ENCODE measurements around the genes MTIF2 and PPP4R3B.

DNA sequence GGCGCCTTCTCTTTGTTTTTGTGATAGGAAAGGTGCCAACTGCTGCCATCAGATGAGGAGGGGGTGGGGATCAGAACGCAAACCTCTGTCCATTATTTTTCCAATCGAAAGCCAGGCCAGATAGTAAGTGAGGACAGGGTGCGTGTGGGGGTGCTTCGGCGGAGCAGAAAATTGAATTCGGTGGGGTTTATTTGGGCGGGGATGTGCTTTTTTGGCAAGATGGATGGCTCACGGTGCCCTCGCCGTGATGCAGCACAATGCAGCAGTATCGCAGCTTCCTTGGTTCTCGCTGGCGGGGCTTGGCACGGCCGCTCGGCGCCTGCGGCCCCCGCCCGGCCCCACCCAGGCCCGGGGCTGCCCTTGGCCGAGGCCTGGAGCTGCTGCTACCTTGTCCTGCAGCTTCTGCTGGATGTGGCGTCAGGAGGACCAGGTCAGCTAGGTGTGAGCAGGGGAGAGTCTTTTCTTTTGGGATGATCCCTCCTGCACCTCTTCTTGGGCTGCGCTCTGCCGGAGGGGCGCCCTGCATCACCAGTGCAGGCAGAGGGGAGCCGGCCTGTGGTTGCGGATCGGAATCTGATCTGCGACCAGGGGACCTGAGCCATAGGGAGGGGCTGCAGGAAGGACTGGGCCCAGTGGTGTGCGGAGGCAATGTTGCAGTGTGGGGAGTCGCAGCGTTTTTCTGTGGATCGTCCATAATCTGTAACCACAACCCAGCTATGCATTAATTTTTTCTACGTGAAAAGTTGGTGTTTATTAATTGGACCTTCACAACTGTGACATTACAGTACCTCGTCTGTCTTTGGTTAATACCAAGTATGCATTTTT, 1.4 kb downstream of the SPTBN1 start:
- PRO-cap: no peak

- PRO-cap: no peak
These were observed 44.7 kb downstream of the SPTBN1 start for GRCh38 chr2:54500691-54501297.

GRCh38 chr2:54556731-54557394, 100.7 kb downstream of the SPTBN1 start:
- PRO-cap: no peak

GRCh38 chr2:54575458-54576086, 119.4 kb downstream of the SPTBN1 start:
- PRO-cap: no peak

DNA sequence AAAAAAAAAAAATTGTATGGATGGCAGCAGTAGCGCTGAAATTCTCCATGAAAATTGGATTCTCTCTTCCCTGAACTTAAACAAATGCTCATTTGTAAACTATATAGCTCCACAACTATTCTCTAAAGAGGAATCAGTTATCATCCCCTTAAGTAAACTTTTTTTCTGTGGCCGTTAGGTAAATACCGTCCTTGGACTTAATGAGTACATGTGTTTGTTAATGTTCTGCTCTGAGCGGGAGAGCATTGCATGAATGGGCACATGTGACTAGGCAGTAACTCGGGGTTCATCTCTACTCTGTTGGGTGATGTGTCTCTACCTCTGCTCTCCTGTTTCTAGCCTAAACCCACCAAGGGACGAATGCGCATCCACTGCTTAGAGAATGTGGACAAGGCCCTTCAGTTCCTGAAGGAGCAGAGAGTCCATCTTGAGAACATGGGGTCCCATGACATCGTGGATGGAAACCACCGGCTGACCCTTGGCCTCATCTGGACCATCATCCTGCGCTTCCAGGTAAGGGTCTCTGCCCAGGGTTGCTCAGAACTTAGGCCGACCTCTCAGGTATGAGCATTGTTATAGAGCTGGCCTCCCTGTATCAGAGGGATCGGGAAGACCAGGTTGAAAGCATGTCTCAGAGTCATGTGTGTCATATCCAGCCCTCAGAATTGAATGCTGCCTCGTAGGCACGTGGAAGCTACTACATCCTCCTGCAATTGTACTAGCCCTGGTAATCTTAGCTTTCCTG, 111.5 kb upstream of the EML6 start:
- PRO-cap: no peak

DNA sequence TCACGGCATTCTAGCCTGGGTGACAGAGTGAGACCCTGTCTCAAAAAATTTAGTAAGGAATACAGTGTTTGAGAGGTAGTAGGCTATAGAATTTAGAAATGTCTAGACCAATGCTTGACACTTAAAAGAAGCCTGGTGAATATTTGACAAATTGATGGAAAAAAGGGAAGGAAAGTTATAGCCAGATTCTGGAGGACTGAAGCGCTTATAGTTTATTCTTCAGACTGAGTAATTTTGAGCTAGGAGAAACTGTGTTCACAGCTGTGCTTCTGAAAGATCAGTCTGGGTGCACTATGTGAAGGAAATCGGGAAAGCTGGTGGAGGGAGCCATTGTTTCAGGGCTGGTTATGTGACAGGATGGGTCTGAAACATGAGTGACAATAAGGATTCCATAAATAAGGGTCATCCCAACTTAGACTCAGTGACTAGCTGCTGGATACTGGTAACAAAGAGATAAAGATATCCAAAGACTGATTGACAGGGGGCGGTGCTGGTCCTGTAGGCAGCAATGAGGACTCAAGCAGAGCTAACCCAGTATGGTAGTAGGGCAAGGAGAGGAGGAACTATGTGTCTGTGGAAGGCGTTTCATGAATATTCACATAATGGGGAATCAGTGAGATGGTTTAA, 102.7 kb upstream of the EML6 start:
- PRO-cap: no peak

DNA sequence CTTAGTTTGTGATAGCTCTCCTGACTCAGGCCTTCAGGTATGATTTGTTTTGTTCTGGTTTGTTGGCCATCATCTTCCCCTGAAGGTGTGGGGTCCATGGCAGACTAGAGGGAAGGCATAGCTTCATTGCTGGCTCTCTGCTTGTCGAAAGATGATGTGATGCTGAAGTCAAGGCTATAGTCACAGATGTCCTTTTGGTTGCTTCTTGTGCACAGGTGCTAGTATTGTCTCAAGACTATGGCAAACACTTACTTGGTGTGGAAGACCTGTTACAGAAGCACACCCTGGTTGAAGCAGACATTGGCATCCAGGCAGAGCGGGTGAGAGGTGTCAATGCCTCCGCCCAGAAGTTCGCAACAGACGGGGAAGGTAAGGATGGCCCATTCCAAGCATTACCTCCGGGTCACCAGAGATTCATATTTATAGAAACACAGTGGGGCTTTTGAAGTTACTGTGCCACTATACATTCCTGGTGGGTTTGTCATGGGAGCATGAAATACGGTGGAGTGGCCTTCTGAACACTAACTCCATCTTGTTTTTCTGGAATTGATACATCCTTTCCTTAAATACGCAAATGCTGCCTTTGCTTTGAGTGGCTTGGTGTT, 95.5 kb upstream of the EML6 start:
- PRO-cap: no peak

GRCh38 chr2:54641855-54642546, 81.5 kb upstream of the EML6 start:
- PRO-cap: no peak

- PRO-cap: no peak
These were observed 59.1 kb upstream of the EML6 start for GRCh38 chr2:54664204-54664899.

- PRO-cap: no peak
These were observed 484 bp downstream of the EML6 start for GRCh38 chr2:54724000-54724292.

DNA sequence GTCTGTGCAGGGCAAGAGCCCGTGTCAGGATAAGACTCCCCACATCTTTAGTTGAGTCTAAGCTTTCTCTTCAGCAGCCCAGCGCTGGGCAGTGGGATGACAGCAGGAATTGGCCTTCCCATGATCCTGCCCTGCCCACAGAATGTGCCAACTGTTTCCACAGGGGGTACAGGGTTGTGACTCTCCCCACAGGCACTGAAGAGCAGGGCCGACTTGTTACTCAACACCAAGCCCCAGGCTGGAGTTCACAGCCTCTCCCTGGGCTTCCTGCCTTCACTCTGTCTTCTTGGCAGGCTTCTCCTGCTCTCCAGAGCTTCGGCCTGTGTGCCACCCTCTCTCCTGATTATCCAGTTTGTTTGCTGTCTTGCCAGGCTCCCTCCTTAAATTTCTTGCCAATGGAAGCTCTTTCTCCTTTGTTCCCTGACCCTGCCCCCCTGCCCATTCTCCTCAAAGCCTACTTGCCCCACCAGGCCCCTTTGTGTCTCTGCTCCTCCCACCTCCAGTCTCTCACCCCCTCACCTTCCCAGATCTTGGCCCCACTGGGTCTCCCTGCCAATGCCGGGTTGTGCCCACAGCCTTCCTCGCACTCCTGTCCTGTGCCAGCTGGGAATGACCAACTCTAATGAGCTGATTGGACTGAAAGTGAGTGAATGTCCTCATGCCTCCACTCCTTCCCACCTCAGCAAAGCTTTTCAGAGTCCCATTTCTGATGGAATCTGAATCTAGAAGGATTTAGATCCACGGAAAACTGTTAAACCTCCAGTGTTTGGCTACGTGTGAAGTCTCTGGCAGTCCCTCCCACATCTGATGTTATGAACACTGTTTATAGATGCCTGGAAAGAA, 104.3 kb downstream of the RTN4 start:
- PRO-cap: no peak

DNA sequence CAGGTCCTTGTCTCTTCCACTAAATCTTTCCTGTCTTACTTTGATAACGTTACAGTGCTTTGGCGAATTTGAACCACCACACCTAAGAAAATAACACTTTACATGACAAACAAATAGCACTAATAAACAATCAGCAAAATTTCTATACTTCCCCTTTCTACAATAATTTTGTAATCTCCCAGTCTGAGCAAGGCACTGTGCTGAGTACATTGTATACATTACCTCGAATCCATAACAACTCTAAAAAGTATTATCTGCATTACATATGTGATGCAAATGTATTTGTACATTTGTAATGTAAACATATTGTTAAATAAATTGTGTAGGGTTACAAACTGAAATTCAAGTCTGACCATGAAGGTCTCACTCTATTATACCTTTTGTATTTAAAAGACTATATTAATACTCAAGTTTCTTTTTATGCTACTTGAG, 49.9 kb downstream of the RTN4 start:
- PRO-cap: no peak

DNA sequence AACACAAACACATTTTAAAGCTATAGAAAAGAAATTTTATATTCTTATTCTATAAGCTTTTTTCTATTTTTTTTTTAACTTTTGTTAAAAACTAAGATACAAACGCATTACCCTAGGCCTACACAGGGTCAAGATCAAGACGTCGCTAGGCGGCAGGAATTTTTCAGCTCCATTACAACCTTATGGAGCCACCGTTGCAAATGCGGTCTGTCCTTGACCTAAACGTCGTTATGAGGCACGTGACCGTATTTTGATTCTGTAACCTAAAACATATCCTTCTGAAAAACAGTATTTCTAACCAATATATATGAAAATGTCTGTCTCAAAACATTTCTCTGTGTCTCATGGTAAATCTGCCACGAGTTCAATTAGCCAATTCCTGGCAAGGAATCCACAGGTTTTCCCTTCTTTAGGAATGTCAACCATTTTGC, 1.8 kb downstream of the RTN4 start:
- PRO-cap: no peak

- PRO-cap: no peak
These were observed 4.1 kb downstream of the CLHC1 start for GRCh38 chr2:55227837-55228618.

DNA sequence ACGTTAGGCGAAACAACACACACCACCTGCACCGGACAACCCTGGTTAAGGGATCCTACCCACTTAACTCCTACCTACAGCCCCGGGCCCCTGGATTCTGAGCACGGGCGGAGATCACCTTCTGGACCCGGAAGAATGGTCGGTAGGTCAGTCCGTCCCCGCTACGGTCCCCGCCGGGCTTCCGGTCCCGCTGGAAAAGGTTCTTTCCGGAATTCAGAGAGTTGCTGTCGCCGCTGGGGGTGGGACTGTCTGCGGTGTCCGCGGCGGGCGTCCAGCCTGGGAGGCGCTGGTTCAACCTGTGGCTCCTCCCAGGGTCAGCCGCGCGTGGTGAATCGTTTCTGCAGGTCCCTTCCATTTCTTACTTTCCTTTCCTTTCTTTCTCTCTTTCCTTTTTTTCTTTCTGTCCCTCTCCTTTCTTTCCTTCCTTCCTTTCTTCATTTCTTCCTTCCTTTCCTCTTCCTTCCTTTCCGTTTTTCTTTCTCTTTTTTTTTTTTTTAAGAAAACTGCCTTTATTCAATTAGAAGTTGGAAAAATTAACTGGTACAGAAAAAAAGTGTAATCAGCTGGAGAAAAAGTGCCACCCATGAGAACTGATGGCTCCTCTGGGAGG, at the start of gene MTIF2:
MTIF2 (minus strand) TSS at position 137 of the 610 bp plus-strand sequence.
- PRO-cap: bidirectional peak, plus-strand start at position 216 of the sequence, minus-strand start at position 137 of the sequence

DNA sequence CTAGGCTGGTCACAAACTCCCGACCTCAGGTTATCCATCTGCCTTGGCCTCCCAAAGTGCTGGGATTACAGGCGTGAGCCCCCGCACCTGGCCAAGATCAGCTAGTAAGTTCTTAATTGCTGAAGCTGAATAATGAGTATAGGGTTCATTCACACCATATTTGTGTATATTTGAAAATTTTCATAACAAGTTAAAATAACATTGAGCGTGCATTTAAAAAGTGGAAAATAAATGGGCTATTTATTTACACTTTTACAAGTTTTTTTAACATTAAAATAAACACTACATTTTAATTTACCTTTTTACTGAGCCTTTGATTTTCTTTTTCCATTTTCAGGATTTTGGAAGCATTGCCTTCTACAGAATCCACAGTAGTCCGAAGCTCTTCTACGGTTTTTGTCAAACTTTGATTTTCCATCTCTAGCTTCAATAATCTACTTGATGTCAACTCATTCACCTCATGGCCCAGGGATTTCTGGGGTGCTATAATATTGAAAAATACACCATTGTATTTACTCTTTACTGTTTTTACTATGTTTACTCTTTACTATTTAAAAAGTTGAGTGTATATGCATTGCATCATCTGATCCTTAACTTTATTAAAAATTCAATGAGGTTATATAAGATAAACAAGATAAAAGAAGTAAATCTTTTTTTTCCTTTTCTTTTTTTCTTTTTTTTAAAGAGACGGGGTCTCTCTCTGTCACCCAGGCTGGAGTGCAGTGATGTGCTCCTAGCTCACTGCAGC, 70.3 kb upstream of the MTIF2 start:
- PRO-cap: no peak

GRCh38 chr2:55355483-55355909, 64.2 kb downstream of the CCDC88A start:
- PRO-cap: no peak

DNA sequence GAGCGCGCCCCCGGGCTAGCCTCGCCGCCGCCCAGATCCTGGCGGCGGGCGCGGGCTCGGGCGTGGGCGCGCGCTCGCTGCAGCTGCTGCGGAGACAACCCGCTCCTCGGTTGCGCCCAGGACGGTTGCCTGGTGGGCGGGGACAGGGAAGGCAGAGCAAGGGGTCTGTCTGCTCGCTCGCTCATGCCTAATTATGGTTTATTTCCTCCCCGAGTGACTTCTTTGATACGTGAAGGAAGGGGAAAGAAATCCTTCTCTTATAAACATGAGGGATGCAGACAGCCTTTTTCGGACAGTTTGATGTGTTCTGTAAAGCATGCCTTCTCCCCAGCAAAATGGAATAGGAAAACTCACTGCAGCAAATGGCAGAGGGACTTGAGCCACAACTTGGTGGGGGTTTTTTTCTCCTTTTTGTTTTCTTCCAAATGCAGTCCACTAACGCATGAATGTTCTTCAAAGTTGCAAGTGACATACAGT, 437 bp upstream of the CCDC88A start:
- PRO-cap: bidirectional peak, plus-strand start at position 133 of the sequence, minus-strand start outside the sequence

DNA sequence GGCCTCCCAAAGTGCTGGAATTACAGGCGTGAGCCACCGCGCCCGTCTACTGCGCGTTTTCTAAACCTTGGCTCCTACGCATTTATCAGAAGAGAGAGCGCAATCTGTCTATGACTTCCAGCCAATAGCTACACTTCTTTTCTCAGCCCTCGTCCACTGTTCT, 278 bp upstream of the CFAP36 start:
- PRO-cap: bidirectional peak, plus-strand start outside the sequence, minus-strand start at position 62 of the sequence

- PRO-cap: bidirectional peak, plus-strand start at chr2:55617889, minus-strand start at chr2:55617725
These were observed at the start of gene PPP4R3B for GRCh38 chr2:55617415-55618342. Gene PPP4R3B (minus strand): TSS chr2:55617622.